Mesenchymal stem cell of adipose (primary cell): Measurements from ENCODE around the gene DTX1.

- CAGE, long polyA plus RNA: no peak
Observed at GRCh38 chr12:111813433-111813967, 28.5 kb upstream of the MAPKAPK5 start.

DNA sequence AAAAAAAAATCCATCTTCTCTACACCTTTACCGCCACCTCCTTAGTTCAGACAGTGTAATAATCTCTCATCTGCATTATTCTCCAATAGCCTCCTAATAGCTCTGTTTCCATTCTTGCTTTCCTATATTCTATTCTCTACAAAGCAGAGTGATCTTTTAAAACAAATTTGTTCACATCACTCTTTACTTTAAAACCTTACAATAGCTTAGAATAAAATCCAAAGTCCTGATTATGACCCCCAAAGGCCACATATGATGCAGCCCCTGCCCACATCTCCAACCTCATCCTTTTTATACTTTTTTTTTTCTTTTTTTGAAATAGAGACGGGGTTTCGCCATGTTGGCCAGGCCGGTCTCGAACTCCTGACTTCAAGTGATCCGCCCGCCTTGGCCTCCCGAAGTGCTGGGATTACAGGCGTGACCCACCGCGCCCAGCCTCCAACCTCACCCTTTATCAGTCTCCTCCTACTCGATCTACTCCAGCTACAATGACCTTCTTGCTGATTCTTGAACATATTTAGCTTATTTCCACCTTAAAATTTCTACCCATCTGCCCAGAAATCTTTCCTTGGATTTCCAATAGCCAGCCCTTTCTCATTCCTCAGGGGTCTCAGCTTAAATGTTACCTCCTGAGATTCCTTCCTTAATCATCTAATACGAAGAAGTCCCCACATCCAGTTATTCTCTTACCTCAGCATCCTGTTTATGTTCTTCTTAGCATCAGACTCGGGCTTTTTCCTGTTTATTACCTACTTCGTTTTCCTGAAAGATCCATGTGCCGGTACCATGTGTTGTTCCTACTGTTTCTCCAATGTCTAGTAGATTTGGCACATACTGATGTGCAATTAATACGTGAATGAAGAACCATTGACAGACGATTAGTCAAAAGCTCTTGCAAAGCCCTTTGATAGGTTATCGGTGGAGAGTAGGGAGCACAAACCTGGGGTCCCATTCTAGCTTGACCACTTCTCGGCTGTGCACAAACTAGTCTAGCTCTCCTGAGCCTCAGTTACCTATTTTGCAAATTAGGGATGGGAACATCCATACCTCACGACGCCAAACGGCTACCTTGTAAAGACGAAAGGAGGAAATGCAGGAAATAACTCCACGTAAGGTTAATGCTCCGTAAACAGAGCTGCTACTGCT lies 1.0 kb upstream of the MAPKAPK5 start:
- CAGE, long polyA plus RNA: no peak

- CAGE, long polyA plus RNA: no peak
Observed at GRCh38 chr12:111867986-111868760, 26.1 kb downstream of the MAPKAPK5 start.

- CAGE, long polyA plus RNA: no peak
Observed at GRCh38 chr12:112112348-112113252, 4.0 kb upstream of the NAA25 start.

GRCh38 chr12:112164089-112164529 lies 38.7 kb downstream of the TRAFD1 start:
- CAGE, long polyA plus RNA: no peak

DNA sequence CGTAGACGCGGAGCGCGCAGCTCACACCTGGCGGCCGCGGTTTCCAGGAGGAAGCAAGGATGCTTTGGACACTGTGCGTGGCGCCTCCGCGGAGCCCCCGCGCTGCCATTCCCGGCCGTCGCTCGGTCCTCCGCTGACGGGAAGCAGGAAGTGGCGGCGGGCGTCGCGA lies 162 bp upstream of the PTPN11 start:
- CAGE, long polyA plus RNA: no peak

GRCh38 chr12:112971491-112972201 lies 6.7 kb upstream of the OAS2 start:
- CAGE, long polyA plus RNA: no peak

DNA sequence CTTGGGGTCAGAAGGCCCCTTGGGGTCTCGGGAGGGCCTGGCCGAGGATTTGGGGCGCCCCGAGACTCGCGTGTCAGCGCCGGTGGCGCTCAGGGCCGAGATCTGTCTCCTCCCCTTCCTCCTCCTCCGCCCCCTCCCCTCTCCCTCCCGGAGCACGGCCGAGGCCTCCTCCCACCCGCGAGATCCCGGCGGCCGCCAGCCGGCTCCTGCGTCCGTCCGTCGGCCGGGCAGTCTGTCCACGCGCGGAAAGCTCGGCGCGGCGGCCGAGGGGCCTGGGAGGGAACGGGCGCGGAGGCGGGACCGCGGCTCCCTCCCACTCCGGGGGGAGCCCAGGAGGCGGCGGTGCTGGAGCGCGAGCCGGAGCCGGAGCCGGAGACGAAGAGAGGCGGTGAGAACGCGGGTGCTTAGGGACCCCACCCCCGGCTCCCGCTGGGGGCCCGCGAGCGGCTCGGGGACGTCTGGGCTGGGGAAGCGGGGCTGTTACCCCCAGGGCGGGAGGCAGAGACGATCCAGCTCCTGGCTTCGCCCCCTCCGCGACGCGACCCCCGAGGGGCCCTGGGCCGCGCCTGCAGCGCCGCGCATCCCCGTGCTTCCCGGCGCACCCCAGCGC lies at the start of gene DTX1:
Gene DTX1, plus strand, starts transcription at position 174 of the 610 bp plus-strand sequence.
- CAGE, long polyA plus RNA: no peak

- CAGE, long polyA plus RNA: no peak
Observed at GRCh38 chr12:113111113-113111653, 24.4 kb downstream of the RASAL1 start.

DNA sequence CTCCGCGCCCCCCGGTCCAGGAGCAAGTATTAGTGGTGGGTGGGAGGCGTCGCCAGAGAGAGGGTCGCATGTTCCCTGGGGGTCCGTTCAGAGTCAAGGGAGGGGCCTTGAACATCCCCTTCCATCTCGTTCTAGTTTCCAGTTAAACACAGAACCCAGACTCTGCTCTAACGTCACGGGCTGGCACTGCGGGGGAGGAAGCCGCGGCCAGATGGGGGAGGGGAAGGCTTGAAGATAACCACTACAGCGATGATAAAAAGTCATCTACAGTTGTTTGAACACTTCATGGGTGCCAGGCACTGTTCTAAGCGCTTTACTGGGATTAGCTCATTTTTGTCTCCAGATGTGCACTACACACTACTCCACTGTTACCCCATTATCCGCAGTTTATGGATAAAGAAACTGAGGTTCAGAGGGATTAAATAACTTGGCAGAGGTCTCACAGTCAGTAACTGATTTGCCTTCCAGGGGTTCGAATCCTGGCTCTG lies 573 bp upstream of the RASAL1 start:
- CAGE, long polyA plus RNA: no peak

DNA sequence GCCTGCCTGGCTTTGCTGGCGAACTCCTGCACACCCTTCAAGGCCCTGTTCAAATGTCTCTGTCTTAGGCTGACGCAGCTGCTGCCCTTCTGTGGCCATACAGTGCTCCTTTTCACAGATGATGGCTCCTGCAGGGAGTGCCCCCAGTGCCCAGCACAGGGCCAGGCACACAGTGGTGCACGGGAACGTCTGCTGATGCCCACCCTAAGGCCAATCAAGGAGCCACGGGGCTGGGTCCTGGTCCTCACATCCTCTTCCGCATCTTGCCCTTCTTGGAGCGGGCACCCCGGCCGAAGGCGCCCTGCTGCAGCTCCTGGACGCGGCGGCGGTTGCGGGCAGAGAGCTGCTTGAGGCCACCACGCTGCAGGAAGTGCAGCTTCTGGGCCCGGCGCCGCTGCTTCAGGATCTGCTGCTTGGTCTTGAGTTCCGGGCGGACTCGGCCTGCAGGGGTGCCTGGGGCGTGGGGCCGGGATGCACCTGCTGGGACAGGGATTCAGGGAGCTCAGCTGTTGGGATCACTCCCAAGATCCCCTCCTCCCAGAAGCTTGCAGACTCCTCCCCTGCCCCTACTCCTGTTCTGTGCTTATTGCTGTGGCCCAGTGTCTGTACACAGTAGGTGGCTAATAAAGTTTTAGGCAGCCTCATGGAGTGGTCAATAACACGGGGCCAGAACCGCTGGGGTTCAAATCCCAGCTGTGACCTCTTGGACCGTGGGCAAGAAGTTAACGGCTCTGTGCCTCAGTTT lies 9.3 kb downstream of the CFAP73 start:
- CAGE, long polyA plus RNA: no peak

DNA sequence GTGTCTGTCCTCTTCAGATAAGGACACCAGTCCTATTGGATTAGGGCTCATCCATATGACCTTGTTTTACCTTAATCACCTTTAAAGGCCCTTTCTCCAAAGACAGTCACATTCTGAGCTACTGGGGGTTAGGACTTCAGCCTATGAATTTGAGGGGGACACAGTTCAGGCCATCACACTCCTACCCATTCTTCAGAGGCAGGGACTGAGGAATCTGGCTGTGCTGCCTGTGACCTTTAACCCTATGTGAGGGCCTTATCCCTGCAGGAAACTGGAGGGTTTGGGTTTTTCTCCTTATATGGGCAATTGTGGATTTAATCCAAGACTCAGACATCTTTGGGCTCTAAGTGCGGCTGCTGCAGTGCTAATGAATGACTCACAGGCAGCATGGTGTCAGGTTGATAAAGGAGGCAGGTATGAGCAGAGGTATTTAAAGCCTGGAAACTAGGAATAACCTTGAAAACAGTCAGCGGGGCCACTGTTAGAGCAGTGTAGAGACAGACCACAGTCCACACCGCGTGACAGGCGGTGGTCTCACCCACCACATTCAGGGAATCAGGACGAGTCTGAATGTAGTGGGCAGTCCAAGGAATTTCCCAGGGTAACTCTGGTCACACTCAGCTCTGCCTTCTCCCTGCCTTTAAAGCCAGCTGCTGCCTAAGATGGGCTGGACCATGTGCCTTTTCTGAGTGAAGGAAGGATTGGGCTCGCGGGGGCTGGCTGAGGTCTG lies 10.3 kb downstream of the TPCN1 start:
- CAGE, long polyA plus RNA: no peak

GRCh38 chr12:113276967-113277737 lies 55.9 kb downstream of the TPCN1 start:
- CAGE, long polyA plus RNA: no peak

DNA sequence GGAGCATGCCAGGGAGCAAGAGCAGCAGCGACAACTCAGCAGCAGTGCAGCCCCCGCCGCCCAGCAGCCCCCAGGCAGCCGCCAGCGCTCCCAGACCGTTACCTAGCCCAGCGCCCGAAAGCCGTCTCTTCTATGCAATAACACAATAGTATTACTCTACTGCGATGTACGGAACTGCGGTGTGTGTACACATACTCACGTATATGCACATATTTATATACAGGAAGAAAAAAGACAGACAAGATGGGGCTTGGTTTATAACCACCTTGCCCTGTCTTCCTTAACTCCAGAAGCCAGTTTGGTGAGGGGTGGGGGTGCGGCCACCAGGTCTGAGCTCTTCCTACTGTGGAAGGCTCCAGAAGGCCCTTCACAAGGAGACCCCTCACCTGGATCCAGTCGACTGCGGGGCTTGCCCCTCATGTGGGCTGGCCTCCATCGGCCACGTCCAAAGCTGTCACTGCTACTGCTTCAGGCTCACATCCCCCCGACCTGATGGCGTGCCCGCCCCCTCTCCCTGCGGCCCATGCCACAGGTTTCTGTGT lies 38.9 kb downstream of the SLC8B1 start:
- CAGE, long polyA plus RNA: no peak

- CAGE, long polyA plus RNA: no peak
Observed at GRCh38 chr12:113388546-113389292, 15.0 kb downstream of the SDS start.

- CAGE, long polyA plus RNA: no peak
Observed at GRCh38 chr12:113397530-113397978, 6.1 kb downstream of the SDS start.

GRCh38 chr12:113413424-113413973 lies 8.7 kb upstream of the SDSL start:
- CAGE, long polyA plus RNA: no peak

DNA sequence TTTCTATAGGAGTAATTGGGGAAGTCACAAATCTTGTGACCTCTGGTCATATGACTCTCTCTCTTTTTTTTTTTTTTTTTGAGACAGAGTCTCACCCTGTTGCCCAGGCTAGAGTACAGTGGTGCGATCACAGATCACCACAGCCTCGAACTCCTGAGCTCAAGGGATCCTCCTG lies 5.8 kb upstream of the SDSL start:
- CAGE, long polyA plus RNA: no peak

GRCh38 chr12:113638334-113638933 lies 166.8 kb upstream of the LHX5 start:
- CAGE, long polyA plus RNA: no peak

GRCh38 chr12:114407908-114408420 lies 2.0 kb upstream of the TBX5 start:
- CAGE, long polyA plus RNA: no peak